ENCODE data around the gene SERPINF1.

DNA sequence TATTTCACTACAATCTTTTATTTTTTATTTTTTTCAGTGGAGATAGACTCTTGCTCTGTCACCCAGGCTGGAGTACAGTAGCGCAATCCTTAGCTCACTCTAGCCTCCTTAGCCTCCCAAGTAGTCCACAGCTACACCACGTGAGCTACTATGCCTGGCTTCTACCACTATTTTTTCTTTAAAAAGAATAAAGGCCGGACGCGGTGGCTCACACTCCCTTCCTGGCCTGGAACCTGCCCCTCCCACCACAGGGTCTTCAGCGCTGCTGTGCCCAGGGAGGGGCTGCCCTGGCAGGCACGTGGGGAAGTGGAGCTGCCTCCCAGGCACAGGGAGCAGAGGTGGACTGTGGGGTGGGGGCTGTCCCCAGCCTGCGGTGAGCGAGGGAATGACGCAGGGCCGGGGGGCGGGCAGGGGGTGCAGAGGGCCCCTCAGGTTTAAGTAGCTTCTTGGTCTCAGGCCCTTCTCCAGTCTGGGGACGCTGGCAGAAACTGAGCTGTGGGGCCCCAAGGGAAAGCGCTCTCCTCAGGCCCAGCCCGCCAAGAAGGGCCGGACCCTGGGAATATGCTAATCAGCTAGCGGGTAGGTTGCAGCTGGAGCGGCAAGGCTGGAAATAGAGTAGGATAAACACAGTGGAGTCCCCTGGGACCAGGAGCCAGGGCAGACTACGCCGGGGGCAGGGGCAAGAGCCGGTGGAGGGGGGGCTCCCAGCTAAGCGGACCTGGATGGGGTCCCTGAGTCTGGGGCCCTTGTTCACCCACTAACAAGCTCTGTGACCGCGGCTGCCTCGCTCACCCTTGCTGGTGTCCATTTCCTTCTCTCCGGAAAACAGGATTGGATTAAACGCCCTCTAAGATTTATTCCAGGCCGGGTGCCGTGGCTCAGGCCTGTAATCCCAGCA is 46.8 kb downstream of the TIMM22 start:
- PRO-cap, result no peak

GRCh38 chr17:1083226-1083888 is 86.4 kb downstream of the TIMM22 start:
- PRO-cap, result no peak

- PRO-cap, result no peak
These were observed 6.2 kb downstream of the ABR start for GRCh38 chr17:1173604-1174036.

GRCh38 chr17:1286693-1287088 is 7.2 kb downstream of the TRARG1 start:
- PRO-cap, result no peak

GRCh38 chr17:1473811-1474303 is 17.8 kb upstream of the CRK start:
- PRO-cap, result no peak

- PRO-cap, result no peak
These were observed 6.9 kb downstream of the MYO1C start for GRCh38 chr17:1485658-1485899.

GRCh38 chr17:1488936-1489410 is 3.5 kb downstream of the MYO1C start:
- PRO-cap, result no peak

DNA sequence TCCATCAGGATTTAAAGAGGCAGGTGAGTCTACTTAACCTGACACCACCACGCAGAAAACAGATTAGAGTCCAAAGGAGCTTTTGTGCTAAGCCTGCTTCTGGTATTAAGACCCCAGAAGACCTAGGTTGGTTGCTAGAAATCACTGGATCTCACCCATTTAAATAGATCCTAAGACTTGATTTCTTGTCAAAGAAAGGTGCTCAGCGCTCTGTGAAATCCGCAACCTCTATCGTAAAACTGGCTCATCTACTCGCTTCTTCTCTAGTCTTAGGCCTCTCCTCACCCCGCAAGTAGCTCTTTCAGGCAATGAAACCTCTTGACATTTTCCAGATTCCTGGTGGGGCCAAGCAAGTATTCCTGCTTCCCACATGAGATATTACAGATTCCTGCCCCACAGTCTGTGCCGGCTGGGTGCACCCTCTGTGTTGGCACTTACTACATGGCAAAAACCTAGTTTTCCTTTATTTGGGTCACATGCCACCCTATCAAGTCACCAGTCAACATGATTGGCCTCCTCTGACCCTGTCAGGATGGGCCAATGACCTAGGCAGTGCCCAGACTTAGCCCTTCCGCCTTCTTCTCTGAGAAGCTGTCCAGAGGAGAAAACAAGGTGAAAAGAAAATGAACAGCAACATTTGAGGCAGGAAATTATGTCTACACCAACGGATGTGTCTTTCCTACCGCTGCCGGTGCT is 8.9 kb downstream of the PITPNA start:
- PRO-cap, result no peak

- PRO-cap, result no peak
These were observed 27.7 kb upstream of the PITPNA start for GRCh38 chr17:1589922-1591116.

GRCh38 chr17:1601173-1601687 is 27.4 kb downstream of the SLC43A2 start:
- PRO-cap, result no peak

- PRO-cap, result no peak
These were observed 22.2 kb downstream of the SLC43A2 start for GRCh38 chr17:1606495-1606808.

- PRO-cap, result bidirectional peak, plus-strand start at chr17:1628522, minus-strand start at chr17:1628382
These were observed 353 bp downstream of the SLC43A2 start for GRCh38 chr17:1628210-1628751.

- PRO-cap, result no peak
These were observed 7.3 kb downstream of the SCARF1 start for GRCh38 chr17:1637778-1638993.

DNA sequence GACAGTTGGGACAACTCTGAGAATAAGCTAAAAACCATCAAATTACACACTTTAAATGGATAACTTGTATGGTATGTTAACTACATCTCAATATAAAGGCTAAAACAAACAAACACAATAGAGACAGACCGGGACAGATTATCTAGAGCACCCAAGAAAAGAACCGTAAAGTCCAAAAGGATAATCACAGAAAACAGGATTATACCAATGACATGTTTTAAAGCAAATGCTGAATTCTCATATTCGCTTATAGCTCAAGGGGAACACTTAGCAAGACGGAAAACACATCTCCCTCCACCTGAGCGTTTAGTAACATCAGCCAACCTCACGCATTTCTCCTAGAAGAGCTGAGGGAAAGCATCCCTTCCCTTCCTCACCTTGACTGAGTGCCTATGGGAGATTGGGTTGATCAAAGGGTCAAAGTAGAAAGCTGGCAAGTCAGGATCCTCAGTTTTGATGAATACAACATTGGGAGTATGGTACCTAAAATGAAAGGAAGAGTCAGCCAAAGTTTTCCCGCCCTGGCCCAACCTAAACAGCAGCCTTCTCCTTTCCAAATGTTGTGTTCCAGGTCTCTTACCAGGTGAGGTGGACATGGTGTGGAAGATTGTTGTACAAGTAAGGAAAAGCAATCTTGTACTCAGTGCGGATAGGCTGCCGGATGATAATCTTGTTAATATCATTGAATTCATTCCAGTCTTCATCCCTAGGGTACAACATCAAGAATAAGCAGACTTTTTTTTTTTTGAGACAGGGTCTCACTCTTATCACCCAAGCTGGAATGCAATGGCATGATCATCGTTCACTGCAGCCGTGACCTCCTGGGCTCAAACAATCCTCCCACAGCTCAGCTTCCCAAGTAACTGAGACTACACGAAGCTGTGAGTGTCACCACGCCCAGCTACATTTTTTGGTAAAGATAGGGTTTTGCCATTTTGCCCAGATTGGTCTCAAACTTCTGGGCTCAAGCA is 4.0 kb downstream of the PRPF8 start:
- PRO-cap, result no peak

DNA sequence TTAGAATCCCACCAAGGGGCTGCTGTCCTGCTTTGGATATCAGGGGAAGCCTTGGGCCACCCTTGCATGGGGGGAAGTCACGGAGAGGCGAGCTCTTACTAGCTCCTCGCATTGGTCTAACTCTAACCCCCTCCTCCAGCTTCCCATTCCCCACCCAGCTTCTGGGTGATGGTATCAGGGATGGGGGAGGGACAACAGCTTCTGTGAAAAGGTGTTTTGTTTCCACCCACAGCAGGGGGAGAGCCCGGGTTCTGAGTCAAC is 2.8 kb upstream of the TLCD2 start:
- PRO-cap, result no peak

DNA sequence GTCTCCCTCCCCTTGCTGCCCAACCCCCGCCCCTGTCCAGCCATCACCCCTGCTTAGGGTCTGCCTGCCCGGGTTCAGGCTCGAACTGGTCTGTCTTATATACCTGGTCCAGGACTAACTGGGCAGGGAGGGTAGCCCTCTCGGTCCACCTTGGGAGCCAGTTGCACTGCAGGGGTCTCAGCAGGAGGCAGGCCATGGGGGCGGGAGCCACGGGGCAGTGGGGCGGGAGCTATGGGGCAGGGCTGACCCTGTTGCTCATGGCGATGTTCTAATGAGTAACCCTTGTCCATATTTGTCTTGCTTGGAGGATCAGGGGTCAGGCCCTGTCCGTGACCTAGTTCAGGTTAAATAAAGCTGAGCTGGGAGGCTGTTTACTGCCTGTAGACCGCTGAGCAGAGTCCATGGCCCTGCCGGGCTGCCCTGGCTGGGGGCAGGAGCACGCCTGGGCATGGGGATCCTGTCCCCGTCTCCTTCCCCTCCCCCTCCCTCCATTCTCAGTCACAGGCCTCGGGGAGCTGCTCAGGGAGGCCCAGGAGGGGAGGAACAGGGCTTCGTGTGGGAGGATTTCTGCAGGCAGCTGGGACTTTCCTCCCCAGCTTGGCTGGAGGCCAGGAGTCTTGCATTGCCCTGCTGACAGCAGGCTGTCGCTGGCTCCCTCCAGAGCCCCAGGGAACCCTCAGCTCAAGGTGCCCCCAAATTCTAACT is 6.3 kb upstream of the SERPINF2 start:
- PRO-cap, result no peak

- PRO-cap, result no peak
These were observed at the start of gene SERPINF1 for GRCh38 chr17:1761605-1762175. Gene SERPINF1 (plus strand): TSS chr17:1762060.

- PRO-cap, result no peak
These were observed 2.6 kb downstream of the SERPINF1 start for GRCh38 chr17:1764203-1765062.

DNA sequence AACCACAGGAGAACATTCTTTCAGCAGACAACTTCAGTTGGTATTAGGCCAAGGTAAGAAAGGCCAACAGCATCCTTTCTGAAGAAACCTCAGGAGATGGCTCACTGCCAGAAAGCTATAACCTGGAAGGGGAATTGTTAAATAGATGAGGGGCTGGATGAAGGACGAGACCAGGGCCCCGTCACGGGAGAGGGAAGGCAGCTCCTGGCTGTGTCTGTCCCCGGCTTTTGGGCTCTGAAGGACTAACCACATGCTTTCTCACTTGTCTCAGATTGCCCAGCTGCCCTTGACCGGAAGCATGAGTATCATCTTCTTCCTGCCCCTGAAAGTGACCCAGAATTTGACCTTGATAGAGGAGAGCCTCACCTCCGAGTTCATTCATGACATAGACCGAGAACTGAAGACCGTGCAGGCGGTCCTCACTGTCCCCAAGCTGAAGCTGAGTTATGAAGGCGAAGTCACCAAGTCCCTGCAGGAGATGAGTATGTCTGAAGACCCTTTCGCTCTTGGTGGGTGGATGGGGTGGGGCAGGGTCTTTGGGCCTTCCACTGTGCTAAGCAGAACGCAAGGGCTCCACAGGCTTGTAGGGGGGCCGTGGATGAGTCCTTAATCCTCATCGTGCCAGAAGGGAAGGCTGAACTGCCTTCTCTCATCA is 14.5 kb downstream of the SERPINF1 start:
- PRO-cap, result no peak

- PRO-cap, result no peak
These were observed 22.5 kb downstream of the RPA1 start for GRCh38 chr17:1852054-1852898.